Paraaortic lymph node (tissue), 1 donor: ENCODE results near the gene ZNF648.

DNA sequence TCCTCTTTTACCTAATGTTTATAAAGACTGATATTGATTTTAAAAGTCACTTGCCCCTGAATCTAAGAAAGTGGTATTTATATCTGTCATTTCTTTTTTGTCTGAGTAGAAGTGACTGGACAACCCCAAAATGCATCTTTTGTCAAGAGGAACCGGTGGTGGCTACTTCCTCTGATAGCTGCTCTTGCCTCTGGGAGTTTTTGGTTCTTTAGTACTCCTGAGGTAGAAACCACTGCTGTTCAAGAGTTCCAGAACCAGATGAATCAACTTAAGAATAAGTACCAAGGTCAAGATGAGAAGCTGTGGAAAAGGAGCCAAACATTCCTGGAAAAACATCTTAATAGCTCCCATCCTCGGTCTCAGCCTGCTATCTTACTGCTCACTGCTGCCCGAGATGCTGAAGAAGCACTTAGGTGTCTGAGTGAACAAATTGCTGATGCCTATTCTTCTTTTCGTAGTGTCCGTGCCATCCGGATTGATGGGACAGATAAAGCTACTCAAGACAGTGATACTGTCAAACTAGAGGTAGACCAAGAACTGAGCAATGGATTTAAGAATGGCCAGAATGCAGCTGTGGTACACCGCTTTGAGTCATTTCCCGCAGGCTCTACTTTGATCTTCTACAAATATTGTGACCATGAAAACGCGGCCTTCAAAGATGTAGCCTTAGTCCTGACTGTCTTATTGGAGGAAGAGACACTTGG lies 35.4 kb downstream of the TOR1AIP1 start:
- PRO-cap = no peak

DNA sequence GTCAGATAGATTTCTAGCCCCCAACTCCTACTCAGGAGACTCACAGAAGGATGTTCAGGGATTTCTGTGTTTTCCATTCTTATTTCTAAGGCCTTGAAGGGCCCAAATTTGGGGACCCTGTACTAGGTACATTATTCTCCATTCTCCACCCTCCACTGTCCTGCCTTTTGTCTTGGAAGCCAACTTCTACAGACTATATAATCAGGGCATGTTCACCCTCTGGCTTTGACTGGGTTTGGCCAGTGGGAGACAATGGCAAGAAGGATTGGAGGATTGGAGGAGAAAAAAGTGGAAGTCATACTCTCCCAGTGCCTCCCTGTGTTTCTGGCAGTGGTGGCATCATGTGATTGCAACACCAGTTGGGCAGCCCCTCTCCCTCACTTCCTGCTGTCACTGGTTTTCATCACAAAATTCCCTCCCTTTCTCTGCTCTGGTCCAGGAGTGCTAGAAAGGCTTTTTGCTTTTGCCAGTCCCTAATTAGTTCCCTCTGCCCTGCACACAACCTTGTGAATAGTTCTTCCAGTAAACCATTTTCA lies 3.8 kb upstream of the QSOX1 start:
- PRO-cap = no peak

DNA sequence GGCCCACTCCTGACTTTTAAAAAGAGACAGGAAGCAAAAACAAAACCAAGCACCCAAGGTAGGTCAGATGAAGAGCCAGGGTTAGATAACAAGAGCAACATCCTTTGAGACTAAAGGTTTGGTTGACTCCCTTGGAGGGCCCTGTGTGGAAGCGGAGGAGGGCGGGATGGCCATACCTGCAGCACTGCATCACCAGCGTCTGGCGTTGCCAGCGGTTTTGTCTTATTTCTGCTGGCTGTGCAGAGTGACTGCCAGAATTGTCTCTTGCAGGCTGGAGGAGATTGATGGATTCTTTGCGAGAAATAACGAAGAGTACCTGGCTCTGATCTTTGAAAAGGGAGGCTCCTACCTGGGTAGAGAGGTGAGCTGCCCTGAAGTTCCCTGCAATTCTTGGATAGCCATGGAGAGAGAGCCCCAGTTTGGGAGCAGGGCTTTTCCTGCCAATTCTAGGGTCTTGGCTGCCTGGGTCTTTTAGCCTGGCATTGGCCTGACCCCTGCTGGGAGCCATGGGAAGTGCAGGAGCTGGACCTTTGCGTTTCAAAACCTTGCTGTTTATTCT lies 23.9 kb downstream of the QSOX1 start:
- PRO-cap = no peak

DNA sequence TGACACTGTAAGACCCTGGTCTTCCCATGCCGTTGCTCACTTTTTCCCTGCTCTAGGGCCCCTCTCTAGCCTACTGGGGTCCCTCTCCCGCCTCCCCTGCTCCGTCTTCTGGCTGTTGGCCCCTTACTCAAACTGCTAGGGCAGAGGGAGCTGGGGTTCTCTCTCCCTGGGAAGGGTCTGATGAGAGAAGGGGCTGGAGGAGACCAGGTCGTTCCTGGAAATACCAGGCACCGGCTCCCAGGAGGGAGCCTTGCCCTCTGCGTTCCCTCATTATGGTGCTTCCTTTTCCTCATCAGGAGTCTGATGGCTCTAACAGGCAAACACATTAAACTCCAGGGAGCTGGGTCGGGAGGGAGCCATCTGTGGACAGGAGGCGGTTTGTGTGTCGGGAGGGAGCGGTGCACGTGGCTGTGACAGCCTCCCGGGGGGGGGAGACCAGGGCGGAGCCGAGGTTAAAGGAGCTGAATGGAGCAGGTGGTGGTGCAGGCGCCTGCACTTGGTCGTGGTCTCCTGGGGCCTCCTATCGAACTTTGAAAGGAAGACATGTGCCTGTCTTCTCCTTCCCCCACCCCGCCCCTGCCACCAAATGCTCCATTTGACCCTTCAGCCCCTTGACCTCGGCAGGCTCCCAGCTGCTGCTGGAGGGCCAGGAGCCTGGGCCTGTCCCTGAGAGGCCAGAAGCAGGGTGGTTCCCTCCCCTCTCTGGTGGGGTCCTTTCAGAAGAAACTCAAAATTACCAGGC lies 35.3 kb upstream of the LHX4 start:
- PRO-cap = no peak

- PRO-cap = no peak
Measured at GRCh38 chr1:180211032-180211561, 19.0 kb upstream of the LHX4 start.

DNA sequence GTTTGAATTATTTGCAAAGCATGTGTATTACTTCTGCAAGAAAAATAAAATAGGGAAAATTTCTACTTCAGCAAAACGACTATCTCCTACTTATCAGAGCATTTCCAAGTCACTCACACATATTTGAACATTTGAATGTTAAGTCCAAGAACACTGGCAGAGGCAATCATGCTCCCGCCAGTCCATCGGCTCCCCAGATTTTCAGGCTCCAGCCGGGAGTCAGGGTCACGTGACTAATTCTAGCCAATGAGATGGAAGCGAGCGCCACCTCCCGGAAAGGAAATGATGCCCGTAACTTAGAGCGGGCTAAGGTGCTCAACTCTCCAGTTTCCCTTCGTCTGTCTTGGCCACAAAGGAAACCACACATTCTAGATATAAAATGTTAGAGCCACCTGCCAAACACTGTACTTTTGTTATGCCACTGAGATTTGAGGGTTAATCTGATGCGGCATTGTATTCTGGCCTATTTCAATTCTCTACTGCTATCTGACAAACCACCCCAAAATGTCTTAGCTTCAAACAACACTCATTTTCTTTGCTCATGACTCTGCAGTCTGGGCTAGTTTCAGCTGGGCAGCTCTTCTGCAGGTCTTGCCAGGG lies 16.6 kb upstream of the LHX4 start:
- PRO-cap = no peak

DNA sequence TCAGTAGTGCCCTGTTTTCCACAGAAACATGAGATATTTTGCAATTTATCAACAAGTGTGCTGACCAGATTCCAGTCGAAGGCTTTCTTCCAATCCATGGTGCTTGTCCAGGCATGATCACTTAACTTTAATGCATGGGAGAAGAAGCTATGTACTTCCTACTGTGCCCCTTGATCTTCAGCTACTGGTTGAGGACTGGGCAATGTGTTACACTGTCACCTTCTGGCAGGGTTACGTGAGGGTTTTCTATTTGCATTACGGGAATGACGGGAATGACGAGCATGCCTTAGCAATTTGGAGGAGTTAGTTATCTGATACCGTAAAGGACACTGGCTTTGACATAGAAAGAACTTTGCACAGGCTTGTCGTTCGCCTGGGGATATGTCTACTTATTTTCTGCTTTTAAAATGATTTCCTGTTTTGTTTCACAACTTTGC lies 19.7 kb upstream of the ACBD6 start:
- PRO-cap = no peak

GRCh38 chr1:181021723-181022634 lies 691 bp downstream of the STX6 start:
- PRO-cap = bidirectional peak, plus-strand start at chr1:181021987, minus-strand start at chr1:181021876; bidirectional peak, plus-strand start at chr1:181022146, minus-strand start at chr1:181022030; unidirectional peak, plus-strand start at chr1:181022570

- PRO-cap = bidirectional peak, plus-strand start at chr1:181088700, minus-strand start at chr1:181088526
Measured at GRCh38 chr1:181088199-181088582, 309 bp upstream of the IER5 start.

GRCh38 chr1:181174824-181175234 lies 86.3 kb downstream of the IER5 start:
- PRO-cap = no peak

DNA sequence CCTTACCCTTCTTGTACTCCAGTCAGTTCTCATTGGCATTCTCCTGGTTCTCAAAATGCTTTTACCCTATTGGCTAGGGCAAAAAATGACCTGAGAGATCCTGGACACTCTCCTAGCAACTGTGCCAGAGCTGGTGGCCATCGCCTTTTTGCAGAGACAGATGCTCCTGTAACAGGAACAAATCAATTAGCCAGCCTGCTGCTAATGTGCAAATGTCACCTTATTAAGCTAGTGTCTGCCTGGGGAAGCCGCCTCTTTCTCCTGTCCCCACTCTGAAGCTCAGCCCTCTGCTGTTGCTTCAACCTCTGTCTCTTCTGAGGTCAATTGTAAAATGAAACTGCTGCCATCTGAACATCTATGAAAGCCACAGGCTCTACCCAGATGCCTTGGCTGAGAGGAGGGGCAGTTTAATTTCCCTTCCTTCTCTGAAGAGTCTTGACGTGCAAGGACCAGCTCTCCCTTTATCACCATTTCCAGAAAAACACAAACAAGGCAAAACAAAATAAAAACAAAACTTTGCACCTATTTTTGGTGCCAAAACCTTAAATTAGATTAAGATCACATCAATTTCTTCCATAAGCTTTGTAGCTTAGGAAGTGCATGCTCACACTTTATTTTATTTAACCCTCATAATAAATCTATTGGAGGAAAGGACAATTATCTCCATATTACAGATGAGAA lies 85.4 kb upstream of the CACNA1E start:
- PRO-cap = bidirectional peak, plus-strand start at position 428 of the sequence, minus-strand start at position 274 of the sequence

DNA sequence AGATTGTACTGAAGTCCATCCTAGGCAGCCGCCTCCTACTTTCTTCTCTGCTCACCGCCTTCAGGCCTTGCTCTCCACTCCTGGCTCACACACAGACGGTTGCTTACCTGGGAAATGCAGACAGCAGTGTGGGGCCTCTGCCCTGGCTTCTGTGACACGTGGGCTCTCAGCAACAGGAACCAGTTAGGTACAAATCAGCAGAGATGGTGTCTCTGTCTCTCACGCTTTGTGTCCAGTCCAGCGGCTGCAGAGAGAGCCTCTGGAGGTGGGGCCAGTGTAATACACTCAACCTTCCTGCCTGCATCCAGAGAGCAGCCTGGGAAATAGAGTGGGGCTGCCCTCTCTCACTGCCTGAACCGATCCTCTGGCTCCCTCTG lies at the start of gene ZNF648:
Gene ZNF648, minus strand, starts transcription at position 252 of the 377 bp plus-strand sequence.
- PRO-cap = no peak

DNA sequence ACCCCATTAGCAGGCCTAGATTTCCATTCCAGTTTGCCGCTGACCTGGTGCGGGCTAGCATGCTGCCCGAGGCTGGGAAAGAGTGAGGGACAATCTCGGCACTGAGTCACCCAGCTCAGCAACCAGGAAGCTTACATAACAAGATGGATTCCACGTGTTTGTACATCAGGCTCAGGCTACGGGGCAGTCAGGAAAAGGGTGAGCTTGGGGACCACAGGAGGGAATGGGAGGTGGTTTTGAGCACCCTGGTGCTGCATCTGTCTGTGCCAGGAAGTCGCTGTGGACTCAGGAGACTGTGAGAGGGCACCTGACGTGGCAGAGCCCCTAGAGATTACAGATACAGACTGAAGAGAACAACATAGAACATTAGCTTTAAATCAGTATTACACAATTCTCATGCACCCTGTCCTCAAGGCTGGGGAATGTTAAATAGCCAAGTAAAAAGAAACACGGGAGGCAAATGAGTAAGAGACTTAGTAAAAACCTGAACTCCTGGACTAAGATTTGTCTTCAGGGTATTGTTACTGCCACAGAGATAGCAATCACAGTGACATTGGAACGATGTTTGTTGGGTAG lies 51.2 kb downstream of the GLUL start:
- PRO-cap = no peak

- PRO-cap = no peak
Measured at GRCh38 chr1:182382217-182382742, 9.3 kb downstream of the GLUL start.

DNA sequence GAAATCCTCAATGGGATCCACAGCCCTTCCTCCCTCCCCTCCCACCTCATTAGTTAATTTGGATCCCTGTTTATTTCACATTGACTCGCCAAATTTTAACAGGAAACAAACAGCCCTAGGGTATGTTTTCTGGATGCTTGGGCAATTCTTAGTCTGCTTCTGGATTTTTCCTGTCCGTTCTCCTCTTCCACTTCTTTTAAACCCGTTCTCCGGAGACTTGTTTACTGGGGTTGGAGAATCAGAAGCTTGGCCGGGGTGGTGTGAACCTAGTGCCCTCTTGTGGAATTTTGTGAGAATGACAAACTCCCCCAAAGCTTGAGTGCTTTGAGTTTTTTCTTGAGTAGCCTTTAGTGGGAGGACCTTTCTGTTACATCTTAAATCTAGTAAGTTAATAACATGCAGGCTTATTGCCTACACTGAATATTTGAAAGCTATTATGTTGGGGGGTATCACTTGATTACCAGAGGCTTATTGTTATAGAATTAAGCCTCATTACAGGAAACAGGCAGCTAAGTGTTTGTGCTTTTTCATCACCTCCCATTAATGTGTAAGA lies 3.8 kb downstream of the TEDDM1 start:
- PRO-cap = unidirectional peak, minus-strand start at position 150 of the sequence; unidirectional peak, minus-strand start at position 172 of the sequence

- PRO-cap = no peak
Measured at GRCh38 chr1:182602384-182603683, 1.4 kb downstream of the RGS16 start.

DNA sequence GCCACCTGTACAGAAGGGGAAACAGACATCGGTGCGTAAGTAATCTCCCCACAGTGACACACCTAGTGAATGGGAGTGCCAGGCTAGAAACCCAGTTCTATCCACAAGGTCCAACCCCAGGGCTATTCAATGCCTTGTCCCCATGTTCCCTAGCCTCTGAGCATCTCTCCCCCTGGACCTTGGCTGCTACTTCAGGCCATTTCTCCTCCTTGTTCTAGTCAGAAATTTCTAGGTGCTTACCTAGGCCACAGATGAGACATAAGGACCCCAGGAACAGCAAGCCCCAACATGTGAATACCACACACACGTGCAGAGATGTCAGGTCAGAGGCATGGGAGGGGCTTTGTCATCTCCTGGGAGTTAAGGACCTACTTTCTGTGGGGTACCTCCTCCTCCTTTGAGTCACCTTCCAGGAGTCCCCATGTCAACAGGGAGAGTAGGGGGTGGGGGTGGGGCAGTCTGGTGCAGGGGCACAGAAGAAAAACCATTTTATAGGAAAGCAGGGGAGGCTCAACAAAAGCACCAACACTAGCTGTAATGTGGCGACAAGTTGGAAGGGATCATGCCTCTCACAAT lies 7.1 kb upstream of the RGS16 start:
- PRO-cap = no peak

- PRO-cap = no peak
Measured at GRCh38 chr1:182878749-182879584, 39.8 kb downstream of the DHX9 start.

DNA sequence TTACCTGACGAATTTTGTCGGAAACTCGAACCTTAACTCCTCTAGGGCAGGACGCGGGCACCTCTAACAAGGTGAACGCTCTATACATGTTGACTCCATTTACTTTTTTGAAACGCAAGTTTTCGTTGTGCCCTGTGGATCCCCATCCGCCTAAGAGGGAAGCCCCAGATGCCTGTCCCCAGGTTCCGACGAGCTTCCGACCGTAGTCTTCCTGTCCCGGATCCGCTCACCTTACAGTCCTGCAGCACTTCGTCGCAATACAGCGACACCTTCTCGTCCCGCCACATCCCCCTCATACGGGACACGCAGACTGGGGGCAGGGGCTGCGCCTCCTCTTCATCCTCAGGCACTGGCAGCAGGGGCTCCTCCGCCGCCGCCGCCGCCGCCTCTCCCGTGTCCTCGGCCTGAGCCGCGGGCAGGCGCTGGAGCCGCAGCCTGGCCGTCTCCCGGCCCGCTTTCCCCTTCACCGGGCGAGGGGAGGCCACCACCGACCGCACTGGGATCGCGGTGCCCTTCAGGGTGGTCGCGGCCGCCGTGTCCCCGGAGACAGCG lies 391 bp downstream of the SHCBP1L start:
- PRO-cap = no peak

GRCh38 chr1:183021985-183022903 lies 976 bp upstream of the LAMC1 start:
- PRO-cap = bidirectional peak, plus-strand start at chr1:183022558, minus-strand start at chr1:183022388; unidirectional peak, plus-strand start at chr1:183022720; bidirectional peak, plus-strand start at chr1:183022800, minus-strand start at chr1:183022753